ENCODE data around the genes AGR2 and POLR1F.

GRCh38 chr7:12979209-12979692 lies 291.8 kb downstream of the ARL4A start:
- RRBS, result no CpG with 5 or more reads among the region's 3 CpGs

GRCh38 chr7:13850005-13850448 lies 139.4 kb downstream of the ETV1 start:
- RRBS, result no CpG with 5 or more reads among the region's 6 CpGs

DNA sequence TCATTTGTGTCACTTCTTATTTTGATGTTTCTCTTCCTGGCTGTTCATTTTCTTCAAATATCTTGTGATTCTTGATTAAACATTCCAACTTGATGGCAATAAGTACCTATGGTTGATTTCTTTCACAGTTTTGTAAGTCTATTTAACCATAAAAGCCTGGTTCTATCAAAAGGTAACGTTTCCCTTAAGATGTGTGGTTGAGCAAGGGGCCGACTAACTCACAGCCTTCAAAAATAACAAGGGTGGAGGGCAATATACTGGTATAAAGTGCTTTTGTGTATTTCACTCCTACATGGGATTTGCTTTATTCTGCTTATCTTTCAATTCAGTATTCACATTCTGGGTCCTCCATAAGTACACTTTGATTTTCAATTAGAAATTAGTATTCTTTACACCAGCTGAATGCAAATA lies 121.6 kb downstream of the DGKB start:
- RRBS, result no CpG with 5 or more reads among the region's 2 CpGs

DNA sequence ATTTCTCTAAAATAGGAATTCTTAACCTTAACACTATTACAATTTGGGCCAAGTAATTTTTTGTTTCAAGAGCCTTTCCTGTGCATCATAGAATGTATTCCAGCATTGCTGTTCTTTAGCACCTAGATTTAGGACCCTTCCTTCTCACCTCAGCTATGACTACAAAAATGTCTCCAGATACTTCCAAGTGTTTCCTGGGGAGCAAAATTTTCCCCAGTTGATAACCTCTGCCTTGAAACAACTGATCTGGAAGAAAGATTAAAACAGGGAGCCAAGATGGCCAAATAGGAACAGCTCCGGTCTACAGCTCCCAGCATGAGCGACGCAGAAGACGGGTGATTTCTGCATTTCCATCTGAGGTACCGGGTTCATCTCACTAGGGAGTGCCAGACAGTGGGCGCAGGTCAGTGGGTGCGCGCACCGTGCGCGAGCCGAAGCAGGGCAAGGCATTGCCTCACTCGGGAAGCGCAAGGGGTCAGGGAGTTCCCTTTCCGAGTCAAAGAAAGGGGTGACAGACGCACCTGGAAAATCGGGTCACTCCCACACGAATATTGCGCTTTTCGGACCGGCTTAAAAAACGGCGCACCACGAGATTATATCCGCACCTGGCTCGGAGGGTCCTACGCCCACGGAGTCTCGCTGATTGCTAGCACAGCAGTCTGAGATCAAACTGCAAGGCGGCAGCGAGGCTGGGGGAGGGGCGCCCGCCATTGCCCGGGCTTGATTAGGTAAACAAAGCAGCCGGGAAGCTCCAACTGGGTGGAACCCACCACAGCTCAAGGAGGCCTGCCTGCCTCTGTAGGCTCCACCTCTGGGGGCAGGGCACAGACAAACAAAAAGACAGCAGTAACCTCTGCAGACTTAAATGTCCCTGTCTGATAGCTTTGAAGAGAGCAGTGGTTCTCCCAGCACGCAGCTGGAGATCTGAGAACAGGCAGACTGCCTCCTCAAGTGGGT lies 14.5 kb downstream of the AGMO start:
- RRBS, result no CpG with 5 or more reads among the region's 36 CpGs

DNA sequence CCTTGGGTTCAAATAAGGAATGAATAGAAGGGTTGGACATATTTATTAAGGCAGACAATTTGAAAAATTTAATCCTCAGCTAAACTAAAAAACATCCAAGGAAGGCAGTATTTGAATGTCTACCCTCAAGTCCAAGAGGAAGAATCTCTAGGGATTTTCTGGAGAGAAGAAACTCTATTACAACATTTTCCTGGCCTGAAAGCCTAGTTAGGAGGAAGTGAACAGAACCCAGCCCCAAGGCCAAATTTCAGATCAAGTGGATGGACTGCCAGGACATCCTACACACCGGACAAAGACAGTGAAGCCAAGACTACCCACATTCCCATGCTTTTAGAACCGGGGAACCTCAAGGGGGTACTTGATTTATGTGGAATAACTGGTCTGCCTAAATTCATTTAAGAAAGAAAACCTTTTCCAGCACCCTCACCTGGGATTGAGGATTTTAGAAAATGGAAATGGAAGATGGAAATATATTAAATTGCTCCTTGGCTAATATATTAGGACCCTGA lies 108.9 kb upstream of the MEOX2 start:
- RRBS, result no CpG with 5 or more reads among the region's 2 CpGs

DNA sequence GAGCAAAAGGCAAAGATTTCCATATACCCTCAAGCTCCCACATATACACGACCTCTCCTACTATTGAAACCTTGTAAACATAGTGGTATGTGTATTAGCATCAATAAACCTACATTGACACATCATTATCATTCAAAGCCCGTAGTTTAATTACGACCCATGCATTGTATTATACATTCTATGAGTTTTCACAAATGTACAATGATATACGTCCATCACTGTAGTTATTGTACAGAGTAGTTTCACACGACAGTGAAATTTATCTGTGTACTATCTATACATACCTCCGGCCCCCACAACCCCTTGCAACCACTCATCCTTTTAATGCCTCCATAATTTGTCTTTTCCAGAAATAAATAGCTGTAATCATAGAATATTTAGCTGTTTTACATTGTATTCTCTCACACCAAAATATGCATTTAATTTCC lies 110.3 kb downstream of the CRPPA start:
- RRBS, result no CpG with 5 or more reads among the region's 6 CpGs

DNA sequence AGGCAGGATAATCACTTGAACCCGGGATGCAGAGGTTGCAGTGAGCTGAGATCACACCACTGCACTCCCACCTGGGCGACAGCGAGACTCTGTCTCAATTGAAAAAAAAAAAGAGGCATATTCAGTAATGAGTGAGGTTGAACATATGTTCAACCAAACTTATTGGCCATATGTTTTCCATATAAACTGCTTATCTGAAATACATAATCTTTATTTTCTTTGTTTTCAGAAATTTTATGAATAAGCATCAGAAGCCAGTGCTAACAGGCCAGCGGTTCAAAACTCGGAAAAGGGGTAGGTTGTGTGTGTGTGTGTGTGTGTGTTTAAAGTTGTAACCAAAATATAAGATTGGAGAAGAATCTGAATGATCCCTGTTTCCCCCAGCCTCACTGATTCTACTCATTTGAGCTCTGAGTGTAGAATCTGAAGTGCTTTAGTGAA lies 19.2 kb downstream of the BZW2 start:
- RRBS, result no CpG with 5 or more reads among the region's 5 CpGs

DNA sequence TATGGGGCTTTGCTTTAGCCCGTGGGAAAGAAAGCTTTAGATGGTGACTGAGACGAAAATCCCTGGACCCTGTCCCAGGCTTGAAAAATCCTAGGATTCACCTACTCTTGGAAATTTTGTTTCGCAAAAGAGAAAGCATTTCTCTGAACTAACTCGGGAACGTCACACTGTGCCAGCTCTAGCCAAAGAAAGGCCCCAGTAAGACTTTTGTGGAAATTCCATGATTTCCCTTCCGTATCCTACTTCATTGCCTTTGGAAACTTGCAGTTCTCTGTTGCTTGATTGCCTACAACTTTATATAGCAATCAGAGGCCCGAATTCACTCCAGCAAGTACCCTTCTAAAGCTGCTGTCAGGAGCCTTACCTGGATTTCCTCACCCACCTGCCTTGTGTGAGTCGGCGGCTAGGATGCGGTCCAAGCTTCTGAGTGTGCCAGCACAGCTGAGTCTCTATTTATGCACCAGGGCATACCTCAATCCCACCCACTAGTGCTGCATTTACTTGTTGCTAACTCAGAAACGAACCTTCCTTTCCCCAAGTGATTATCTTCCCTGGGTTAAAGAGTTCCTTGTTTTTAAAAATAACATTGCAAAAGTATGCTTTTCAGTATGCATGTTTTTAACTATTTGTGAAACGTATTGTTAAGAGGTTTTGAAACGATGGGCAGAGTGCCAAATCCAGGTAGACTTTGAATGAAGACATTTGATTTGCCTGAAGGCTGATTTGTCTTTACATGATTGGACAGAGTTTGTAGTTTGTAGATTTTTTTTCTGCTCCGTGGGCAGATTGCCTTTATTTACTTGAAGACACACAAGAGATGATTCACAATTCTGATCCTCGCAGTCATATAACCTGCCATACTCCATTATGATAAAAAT lies at the start of gene AGR2:
Gene AGR2, minus strand, starts transcription at position 429 of the 878 bp plus-strand sequence.
- RRBS, result no CpG with 5 or more reads among the region's 15 CpGs

DNA sequence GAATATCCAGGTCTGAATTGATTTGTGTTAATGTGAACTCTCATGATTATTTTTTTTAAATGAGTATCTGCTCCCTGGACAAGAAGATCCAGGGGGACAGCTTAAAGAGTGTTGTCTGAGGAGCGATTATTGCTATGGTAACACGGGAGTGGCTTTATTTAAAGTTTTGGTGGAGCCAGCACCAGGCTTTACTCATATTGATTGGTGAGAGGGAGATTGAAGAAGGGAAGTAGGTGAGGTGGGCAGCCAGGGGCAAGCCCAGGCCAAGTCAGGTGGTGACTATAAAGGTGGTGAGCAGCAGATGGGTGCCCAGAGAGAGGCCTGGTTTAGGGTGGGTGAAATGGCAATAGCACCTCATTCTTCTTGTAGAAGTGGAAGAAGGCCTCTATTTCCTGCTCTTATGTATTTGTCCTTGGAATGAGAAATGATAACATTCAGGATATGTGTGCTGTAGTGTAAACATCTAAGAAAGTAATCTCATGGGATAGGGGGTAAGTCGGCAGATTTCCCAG lies 10.3 kb upstream of the AGR2 start:
- RRBS, result no CpG with 5 or more reads among the region's 3 CpGs

- RRBS, result no CpG with 5 or more reads among the region's 2 CpGs
Measured at GRCh38 chr7:17041195-17041765, 159.5 kb upstream of the AGR3 start.

DNA sequence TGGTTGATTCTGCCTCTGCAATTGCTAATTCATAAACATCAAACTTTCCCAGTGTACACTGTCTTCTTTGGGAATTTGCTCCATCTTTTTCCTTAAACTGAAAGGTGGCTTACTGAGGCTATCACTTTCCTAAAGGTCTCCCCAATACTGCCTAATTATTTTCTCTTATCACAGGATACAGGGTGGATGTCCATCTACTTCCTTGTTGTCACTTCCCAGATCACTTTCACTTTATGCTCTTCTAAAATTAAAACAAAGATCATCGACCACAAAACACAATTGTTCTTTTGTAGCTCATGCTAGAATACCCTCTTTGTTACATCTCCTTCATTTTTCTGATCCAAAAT lies 1.4 kb upstream of the AHR start:
- RRBS, result no CpG with 5 or more reads among the region's 1 CpG

- RRBS, result no CpG with 5 or more reads among the region's 1 CpG
Measured at GRCh38 chr7:17301056-17301276, 2.5 kb downstream of the AHR start.

DNA sequence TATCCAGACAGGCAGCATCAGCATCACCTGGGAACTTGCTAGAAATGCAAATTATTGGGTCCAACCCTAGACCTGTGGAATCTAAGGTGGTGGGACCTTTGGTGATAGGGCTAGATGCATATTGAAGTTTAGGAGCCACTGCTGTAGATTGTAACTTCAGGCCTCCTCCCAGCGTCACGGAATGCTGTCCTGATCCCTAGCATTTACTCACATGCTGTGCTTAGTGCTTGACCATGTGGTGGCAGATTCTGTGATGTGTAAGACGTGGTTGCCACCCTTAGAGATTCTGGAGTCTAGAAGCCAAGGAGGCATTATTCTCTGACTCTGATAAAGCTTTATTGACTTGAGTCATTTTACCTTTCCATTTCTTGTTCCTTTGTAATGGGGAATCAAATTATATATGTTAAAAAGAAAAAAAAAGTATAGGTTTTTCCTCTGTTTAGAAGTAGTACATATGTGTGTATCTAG lies 13.5 kb downstream of the AHR start:
- RRBS, result no CpG with 5 or more reads among the region's 3 CpGs

GRCh38 chr7:17379260-17379818 lies 80.9 kb downstream of the AHR start:
- RRBS, result no CpG with 5 or more reads among the region's 4 CpGs

GRCh38 chr7:17523725-17524321 lies 225.4 kb downstream of the AHR start:
- RRBS, result no CpG with 5 or more reads among the region's 2 CpGs

DNA sequence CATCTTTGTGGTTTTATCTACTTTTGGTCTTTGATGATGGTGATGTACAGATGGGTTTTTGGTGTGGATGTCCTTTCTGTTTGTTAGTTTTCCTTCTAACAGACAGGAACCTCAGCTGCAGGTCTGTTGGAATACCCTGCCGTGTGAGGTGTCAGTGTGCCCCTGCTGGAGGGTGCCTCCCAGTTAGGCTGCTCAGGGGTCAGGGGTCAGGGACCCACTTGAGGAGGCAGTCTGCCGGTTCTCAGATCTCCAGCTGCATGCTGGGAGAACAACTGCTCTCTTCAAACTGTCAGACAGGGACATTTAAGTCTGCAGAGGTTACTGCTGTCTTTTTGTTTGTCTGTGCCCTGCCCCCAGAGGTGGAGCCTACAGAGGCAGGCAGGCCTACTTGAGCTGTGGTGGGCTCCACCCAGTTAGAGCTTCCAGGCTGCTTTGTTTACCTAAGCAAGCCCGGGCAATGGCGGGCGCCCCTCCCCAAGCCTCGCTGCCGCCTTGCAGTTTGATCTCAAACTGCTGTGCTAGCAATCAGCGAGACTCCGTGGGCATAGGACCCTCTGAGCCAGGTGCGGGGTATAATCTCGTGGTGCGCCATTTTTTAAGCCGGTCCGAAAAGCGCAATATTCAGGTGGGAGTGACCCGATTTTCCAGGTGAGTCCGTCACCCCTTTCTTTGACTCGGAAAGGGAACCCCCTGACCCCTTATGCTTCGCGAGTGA lies 49.1 kb upstream of the FERD3L start:
- RRBS, result no CpG with 5 or more reads among the region's 20 CpGs

DNA sequence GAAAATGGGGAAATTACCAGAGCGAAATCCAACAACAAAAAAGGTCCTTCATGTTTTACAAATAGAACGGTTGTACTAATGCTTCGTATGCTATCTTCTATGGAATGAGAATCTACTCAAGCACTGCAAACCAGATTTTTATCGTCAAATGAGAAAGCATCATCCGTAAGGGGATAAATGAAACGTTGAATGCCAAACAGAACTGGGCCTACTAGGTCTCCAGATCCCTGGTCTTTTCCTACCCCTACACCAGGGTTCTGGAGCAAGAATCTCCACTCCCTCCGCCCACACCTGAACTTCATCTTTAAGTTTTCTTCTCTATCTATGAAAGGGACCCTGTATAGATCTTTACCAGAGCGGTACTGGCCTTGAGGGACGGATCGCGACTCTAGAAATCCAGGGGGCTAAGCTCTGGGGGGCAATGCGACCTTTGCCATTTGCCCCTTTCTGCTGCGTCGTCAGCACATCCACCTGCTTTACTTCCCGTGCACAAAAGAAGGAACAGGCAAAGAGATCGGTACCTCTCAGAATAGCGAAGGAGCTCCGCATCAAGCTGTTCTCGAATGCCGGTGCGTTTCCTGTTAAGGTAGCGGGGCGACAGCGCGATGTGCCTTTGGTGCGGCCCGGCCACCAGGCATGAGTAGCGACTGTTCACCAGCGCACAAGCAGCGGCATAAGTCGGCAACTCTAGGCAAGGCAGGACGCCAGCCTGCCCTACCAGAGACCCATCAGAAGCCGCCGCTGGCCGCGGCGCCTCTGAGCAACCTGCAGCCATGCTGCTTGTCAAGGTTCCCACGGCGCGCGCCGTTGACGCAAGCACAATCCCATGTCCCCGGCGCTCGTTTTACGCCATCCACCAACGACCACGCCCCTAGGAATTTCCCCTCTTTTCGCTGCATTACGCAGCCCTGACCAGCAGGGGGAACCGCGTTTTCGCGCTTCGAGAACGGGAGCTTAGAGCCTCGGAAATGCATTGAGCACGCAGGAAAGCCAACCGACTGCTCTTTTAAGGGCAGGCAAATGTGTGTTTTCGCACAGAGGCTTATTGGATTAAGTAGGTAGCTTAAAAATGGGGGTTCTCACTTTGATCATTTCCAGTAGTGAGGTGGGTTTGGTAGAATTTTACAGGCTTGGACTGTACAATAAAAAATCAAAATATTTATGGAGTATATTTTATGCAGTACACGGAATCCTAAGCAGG lies at the start of gene POLR1F:
Gene POLR1F, minus strand, starts transcription at position 796 of the 1,201 bp plus-strand sequence.
- RRBS, result 1% methylated on average over 8 of the region's 62 CpGs